Breast epithelium (tissue), 2 donors: ENCODE measurements around the gene ZDHHC7.

GRCh38 chr16:84506175-84506712, 1.8 kb upstream of the MEAK7 start:
- PRO-cap: no peak
- RAMPAGE, long total RNA, 2 experiments: no peak in any of the 2 experiments

- PRO-cap: no peak
- RAMPAGE, long total RNA, 2 experiments: no peak in any of the 2 experiments
Measured at GRCh38 chr16:84507209-84507811, 2.9 kb upstream of the MEAK7 start.

GRCh38 chr16:84581022-84581627, 36.8 kb downstream of the COTL1 start:
- PRO-cap: no peak
- RAMPAGE, long total RNA, 2 experiments: no peak in any of the 2 experiments

- PRO-cap: no peak
- RAMPAGE, long total RNA, 2 experiments: no peak in any of the 2 experiments
Measured at GRCh38 chr16:84725302-84726430, 25.9 kb downstream of the USP10 start.

DNA sequence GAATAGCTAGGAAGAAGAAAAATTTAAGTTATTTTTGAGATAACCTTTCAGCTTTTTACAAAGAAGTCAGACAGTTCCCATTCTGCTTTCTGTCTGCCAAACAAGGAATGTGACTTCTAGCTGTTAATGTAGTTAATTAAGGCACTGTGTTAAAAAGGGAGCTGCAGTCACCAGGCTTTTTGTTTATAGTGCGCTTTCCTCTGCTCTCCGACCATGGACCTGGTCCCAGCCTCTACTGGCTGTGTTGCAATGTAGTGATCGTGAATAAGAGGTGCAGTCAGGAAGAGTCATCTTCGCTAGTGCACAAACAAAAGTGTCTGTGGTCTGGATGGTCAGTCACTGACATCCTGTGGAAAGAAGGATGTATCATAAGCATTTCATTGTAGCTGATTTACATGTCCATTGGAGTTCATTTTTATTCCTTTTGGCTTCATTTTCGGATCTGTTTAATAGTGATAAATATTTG, 39.9 kb downstream of the USP10 start:
- PRO-cap: no peak
- RAMPAGE, long total RNA, 2 experiments: no peak in any of the 2 experiments

DNA sequence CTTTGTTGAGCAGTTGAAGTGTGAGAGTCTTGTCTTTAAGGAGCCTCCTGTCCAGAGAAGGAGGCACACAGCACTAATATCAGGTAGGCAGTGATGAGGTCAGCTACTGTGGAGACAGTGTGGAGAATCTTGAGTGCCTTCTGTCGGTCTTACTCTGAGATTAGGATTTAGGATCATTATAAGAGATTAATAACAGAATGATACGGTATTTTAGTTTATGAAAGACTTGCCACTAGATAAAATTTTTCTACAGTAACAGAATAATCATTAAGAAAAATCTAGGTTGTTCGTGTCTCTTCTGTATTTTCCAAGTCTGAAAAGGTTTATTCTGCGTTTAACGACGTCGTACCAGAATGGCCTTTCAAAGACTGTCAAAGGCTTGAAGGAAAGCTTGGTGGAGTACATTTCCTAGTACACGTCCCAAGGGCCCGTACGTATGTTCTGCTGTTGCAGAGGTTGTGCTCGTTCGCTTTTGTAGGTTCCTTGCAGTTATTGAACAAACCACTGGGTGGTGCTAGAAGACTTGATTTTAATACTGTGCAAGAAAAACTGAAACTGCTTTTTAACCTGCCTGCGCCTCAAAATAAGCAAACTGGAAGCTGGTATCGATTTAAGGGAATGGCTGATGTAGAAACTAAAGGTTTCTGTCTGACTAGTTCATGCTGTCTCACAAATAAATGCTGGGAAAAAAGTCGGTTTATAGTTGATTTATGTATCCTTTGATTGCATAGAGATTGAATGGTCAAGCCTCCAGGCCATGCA, 54.4 kb downstream of the USP10 start:
- PRO-cap: no peak
- RAMPAGE, long total RNA, 2 experiments: no peak in any of the 2 experiments

DNA sequence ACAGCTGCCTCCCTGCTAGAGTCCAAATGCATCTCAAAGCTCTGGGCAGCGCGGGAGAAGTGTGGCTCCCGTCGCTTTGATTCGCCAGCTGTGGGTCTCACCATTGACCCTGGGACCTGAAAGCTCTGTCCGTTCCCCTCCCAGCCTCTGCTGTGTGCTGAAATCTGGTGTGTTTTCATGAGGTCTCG, 13.2 kb downstream of the CRISPLD2 start:
- PRO-cap: no peak
- RAMPAGE, long total RNA, 2 experiments: no peak in any of the 2 experiments

DNA sequence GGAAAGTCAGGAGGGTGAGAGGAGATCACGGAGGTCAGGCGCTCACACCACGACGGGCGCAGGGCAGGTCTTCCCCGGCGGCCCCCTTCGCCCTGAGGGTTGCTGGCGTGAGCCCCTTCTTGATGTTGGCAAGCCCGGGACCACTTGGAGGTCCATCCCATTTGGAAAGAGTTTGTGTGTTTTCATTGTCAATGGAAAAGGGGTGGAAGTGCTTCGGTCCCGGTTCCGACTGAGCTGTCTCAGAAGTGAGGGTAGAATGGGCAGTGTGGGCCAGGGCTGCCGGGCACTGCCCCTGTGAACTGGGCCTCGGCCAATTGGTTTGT, 14.3 kb downstream of the CRISPLD2 start:
- PRO-cap: no peak
- RAMPAGE, long total RNA, 2 experiments: no peak in any of the 2 experiments

DNA sequence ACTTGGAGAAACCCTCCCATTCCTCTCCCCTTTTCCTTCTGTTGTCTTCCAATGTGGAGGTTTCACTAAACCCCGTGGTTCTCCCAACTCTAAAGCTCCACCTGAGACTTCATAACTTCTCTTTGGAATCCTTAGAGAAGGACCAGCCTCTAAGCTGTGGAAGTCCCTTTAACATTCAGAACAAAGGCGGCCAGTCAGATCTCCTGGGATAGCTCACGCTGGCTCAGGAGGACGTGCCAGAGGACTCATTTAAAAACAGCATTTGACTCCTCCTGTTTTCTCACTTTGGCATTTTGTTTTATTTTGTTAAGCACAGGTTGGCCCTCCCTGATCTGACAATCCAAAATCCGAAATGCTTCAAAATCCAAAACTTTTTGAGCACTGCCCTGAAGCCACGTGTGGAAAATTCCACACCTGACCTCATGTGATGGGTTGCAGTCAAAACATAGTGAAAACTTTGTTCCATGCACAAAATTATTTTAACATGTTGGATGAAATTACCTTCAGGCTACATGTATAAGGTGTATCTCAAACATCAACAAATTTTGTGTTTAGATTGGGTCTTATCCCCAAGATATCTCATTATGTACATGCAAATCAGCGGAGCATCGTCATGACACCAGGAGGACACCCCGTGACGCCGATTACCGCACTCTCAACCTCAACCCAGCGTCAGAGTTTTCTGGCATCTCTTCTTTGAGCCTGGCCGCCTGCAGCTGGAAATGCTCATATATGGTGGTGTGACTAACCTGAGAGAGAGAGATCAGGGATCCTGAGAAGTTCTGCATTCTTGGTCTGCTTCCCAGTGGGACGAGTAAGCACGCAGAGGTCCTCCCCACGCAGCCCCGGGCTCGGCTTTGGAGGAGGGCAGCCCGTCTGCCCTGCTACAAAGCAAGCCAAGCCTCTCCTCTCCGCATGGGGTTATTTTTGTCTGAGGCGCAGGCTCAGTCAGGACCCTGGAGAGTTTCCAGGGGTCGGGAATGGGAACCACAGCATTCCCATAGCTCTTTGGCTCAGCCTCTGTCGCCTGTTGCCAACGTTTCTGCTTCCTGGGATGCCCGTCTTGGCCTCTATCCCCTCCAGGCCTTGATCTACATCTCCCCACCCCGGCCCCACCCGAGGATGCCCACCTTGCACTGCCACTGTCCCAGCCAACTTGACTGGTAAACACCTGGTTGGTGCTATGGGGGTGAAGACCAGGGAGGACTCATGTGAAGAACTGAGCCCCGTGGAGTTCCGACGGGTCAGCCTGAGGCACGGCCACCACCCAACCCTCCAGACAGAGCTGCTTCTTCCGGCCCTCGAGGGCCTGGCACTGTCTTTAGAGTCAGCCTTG, 16.3 kb downstream of the CRISPLD2 start:
- PRO-cap: no peak
- RAMPAGE, long total RNA, 2 experiments: no peak in any of the 2 experiments

DNA sequence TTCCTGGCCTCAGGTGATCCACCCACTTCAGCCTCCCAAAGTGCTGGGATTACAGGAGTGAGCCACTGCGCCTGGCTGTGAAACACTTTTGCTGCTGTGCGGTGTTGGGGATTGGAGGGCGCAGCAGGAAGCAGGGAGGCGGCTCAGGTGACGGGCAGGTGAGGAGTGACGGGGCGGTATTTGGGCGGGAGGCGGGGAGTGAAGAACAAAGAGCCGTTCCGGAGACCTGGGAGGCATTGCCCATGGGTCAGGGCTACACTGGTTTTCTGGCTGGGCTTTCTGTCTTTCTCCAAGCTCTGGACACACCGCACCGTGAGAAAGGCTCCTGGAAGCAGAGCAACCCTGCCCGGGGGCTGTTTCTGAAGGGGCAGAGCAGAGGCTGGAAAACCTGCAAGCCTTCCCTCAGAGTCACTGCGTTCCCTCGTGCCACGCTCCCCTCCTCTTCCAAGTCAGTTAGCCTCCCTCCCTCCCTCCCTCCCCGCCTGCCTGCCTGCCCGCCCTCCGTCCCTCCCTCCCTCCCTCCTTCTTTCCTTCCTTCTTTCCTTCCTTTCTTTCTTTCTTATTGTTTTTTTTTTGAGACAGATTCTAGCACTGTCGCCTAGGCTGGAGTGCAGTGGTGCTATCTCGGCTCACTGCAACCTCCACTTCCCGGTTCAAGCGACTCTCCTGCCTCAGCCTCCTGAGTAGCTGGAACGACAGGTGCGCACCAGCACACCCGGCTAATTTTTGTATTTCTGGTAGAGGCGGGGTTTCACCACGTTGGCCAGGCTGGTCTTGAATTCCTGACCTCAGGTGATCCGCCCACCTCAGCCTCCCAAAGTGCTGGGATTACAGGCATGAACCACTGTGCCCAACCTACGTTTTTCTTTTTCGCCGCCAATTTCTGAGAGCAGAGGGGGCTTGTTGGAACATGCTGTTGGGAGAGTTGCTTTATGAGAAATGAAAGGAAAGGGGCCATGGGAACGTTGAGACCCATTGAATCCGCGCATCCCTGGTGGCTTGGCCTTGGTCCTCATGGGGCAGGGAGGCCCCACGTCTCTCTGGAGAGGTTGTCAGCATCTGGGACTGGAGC, 22.4 kb downstream of the CRISPLD2 start:
- PRO-cap: unidirectional peak, plus-strand start at position 179 of the sequence
- RAMPAGE, long total RNA, 2 experiments: no peak in any of the 2 experiments

DNA sequence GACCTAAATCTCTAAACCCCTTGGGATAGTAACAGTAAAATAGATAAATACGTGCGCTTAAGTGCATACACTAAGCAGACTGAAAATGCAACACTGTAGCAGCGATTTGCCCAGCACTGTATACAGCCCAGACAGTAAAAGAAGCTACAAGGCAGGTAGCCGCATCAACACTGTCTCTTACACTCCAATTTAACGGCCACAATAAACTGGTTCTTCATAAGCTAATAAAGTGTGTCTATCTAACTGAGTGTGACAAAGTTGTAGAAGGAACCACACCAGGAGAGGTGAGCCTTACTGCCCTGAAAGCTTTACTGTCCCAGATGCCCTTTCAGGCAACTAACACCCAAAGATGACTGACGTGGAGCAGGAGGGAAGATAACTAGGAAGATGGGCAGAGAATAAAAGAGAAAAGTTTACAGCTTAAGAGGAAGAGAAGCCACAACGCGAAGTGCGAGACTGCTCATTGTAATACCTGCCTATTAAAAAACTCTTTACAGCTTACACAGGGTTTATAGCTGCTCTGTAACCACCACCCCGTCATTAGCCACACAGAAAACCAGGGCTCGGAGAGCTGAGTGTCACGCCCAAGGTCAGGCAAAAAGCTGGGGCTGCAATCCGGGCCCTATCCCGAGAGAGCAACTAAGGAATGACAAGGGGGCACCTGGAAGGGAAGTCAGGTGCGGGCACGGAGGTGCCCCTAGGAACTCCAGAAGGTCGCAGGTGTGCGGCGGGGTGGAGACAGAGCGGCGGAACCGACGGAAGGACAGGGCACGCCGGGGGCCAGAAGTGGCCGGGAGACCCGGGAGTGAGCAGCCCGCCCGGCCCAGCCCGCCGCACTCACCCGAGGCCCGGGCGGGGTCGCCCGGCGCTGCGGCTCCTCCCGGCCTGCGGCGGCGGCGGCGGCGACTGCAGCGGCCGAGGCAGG, 628 bp downstream of the ZDHHC7 start:
- PRO-cap: no peak
- RAMPAGE, long total RNA, 2 experiments: no peak in any of the 2 experiments

- PRO-cap: bidirectional peak, plus-strand start at chr16:85011584, minus-strand start at chr16:85011505
- RAMPAGE, long total RNA, 2 experiments: no peak in any of the 2 experiments
Measured at GRCh38 chr16:85011370-85011684, at the start of gene ZDHHC7. TSS of gene ZDHHC7 (minus strand) at chr16:85011535.

- PRO-cap: no peak
- RAMPAGE, long total RNA, 2 experiments: no peak in any of the 2 experiments
Measured at GRCh38 chr16:85057782-85058360, 30.3 kb downstream of the KIAA0513 start.

DNA sequence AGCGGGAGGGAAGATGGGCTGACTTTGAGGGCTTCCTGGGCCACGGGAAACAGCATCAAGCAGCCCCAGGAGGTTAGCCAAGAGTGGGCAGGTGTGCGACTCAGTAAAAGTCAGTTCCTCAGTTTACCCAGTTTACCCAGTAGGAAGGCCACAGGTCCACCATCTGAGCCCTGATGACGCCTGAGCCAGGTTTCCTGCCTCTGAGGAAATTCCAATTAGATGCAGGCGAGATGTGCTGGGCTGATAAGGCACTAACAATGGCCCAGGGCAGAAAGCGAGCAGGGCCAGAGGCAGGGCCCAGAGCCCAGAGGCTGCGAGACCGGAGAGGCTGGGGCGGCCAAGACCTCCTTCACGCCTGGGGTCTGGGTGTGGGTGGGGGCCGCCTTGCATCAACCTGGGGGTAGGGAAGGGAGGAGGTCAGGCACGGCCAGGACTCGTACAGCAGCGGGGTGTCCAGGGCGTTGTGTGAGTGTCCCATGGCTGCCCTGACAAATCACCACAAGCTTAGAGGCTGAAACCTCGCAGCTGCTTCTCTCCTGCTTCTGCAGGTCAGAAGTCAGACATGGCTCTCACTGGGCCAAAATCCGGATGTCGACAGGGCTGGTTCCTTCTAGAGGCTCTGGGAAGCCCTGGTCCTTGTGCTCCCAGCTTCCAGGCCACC, 32.0 kb upstream of the CIBAR2 start:
- PRO-cap: no peak
- RAMPAGE, long total RNA, 2 experiments: no peak in any of the 2 experiments

GRCh38 chr16:85157709-85158441, 45.6 kb upstream of the CIBAR2 start:
- PRO-cap: no peak
- RAMPAGE, long total RNA, 2 experiments: no peak in any of the 2 experiments

- PRO-cap: no peak
- RAMPAGE, long total RNA, 2 experiments: no peak in any of the 2 experiments
Measured at GRCh38 chr16:85196079-85196899, 84.0 kb upstream of the CIBAR2 start.

- PRO-cap: no peak
- RAMPAGE, long total RNA, 2 experiments: no peak in any of the 2 experiments
Measured at GRCh38 chr16:85286501-85286889, 174.2 kb upstream of the CIBAR2 start.

GRCh38 chr16:85303350-85303670, 191.0 kb upstream of the CIBAR2 start:
- PRO-cap: no peak
- RAMPAGE, long total RNA, 2 experiments: no peak in any of the 2 experiments

DNA sequence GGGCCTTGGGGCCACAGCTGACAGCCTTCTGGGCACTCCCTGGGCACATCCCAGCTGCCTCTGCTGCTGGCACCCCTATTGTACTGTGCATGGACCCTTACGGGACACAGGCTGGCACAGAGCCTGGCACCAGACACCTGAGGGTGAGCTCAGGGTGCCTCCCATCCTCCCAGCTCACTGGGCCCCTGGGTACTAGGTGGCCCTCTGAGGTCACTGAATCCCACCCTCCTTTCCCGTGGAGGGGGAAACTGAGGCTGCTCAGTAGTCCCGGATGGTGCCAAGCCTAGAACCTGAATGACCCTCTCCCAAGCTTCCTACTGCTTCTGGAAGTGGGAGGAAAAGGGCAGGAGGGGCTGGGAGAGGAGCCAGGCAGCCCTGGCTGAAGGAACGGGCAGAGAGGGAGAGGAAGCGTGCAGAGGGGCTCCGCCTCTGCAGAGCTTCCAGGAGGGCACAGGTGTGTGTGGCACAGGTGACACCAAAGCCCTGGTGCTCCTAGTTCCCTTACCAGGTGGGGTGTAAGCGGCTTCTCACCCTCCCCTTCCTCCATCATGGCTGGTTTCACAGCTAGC, 241.5 kb upstream of the GSE1 start:
- PRO-cap: no peak
- RAMPAGE, long total RNA, 2 experiments: no peak in any of the 2 experiments

GRCh38 chr16:85390506-85391310, 222.4 kb upstream of the GSE1 start:
- PRO-cap: no peak
- RAMPAGE, long total RNA, 2 experiments: no peak in any of the 2 experiments